Myometrial cell (primary cell): ENCODE data around the genes IL36G and IL1RN.

GRCh38 chr2:111120131-111120865, 416 bp upstream of the BCL2L11 start:
- RAMPAGE, long total RNA: no peak

GRCh38 chr2:111617789-111618941, 265.8 kb downstream of the ANAPC1 start:
- RAMPAGE, long total RNA: no peak

GRCh38 chr2:112056256-112056709, 1.2 kb downstream of the TMEM87B start:
- RAMPAGE, long total RNA: no peak

GRCh38 chr2:112063533-112064522, 8.8 kb downstream of the TMEM87B start:
- RAMPAGE, long total RNA: no peak

DNA sequence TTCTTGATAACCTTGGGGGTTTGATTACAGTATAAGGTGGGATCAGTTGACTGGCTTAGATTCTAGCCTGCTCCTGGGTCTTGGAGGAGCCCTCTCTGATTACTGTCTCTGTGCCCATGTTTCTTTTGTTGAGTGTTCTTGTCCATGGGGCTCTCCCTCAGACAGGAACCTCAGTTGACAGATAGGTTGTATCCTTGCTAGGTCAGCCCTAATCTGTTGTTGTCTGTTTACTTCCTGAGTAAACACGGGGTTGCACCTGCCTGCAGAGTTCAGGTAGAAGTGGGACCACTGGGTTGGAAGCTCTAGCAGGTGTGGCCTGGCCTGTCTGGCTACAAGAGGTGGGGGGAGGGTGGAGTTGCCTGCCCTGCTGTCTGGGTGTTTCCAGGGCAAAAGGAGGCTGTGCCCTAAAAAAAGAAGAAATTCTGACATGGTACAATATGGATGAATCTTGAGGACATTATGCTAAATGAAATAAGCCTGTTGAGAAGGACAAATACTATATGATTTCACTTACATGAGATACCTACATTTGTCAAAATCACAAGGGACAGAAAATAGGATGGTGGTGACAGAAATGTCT, 32.7 kb downstream of the ZC3H8 start:
- RAMPAGE, long total RNA: no peak

- RAMPAGE, long total RNA: no peak
These were observed 574 bp upstream of the SLC20A1 start for GRCh38 chr2:112644949-112645781.

DNA sequence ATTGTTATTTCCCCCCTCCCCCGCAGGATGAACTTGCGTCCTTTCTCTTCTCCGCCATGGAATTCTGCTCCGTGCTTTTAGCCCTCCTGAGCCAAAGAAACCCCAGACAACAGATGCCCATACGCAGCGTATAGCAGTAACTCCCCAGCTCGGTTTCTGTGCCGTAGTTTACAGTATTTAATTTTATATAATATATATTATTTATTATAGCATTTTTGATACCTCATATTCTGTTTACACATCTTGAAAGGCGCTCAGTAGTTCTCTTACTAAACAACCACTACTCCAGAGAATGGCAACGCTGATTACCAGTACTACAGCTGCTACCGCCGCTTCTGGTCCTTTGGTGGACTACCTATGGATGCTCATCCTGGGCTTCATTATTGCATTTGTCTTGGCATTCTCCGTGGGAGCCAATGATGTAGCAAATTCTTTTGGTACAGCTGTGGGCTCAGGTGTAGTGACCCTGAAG, 834 bp downstream of the SLC20A1 start:
- RAMPAGE, long total RNA: no peak

DNA sequence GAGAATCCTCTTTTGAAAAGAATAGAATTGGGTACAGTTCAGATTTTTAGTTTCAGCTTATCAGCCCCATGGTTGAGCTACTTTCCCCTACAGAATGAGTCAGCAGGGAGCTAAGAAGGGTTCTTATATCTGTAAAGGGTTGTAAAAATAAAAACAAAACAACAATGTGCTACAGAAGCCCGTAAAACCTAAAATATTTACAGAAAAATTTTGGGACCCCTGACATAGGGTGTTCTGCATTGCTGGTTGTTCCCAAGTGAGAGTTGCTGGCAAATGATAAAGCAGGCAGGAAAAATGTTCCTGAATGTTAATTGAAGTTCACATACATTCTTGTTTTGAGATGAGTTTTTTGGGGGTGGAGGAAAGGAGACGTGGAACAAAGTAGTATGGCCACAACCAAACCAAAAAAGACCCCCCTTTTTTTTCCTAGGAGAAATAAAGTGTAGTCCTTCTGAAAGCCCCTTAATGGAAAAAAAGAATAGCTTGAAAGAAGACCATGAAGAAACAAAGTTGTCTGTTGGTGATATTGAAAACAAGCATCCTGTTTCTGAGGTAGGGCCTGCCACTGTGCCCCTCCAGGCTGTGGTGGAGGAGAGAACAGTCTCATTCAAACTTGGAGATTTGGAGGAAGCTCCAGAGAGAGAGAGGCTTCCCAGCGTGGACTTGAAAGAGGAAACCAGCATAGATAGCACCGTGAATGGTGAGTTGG, 12.8 kb downstream of the SLC20A1 start:
- RAMPAGE, long total RNA: no peak

DNA sequence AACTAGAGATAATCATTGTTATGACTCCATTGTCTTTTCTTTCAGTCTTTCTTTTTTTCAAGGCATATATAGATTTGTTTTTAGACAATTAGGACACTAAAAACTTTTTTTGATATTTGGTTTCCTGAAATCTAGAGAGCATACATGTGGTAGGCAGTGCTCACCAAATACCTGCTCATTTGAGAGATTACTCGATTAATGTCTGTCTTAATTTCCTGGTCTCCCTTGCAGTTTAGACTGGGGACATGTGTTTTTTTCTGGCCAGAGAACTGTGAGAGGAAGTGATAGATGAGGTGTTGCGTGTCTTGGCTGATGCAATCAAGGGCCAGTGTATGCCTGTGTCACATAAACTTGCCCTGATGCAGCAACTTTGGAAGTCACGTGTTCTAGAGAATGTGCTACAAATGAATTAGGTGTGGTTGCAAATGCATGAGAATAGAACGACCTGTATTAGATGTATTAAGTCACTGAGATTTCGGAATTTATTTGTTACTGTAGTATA, 9.8 kb upstream of the IL1A start:
- RAMPAGE, long total RNA: no peak

- RAMPAGE, long total RNA: no peak
These were observed 25.3 kb upstream of the IL37 start for GRCh38 chr2:112885660-112886088.

- RAMPAGE, long total RNA: no peak
These were observed at the start of gene IL36G for GRCh38 chr2:112977684-112978161. TSS of gene IL36G (plus strand) at chr2:112978006.

GRCh38 chr2:113126795-113127729, at the start of gene IL1RN:
TSS of gene IL1RN (plus strand) at chr2:113127598.
- RAMPAGE, long total RNA: no peak

DNA sequence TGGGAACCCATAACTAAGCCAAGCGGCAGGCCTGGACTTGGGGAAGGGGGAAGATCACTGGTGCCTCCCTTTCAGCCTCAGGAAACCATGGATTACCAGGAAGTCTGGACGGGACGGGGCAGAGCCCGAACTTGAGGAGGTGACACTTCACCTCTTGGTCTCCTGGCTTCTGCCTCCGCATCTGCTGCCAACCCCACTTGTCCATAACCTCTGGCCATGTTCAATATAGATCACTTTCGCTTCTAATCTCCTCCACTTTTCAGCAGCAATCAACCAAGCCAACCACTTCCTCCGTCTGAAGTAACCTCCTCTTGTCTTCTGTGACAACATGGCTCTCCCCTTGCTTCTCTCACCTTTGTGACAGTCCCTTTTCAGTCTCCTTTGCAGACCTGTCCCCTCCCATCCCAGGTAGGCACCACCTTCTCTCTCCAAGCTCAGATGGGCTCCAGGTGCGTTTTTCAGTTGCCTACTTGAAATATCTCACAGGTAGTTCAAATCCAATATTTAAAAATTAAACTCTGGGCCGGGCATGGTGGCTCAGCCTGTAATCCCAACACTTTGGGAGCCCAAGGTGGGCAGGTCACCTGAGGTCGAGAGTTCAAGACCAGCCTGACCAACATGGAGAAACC, 4.8 kb upstream of the PSD4 start:
- RAMPAGE, long total RNA: no peak

DNA sequence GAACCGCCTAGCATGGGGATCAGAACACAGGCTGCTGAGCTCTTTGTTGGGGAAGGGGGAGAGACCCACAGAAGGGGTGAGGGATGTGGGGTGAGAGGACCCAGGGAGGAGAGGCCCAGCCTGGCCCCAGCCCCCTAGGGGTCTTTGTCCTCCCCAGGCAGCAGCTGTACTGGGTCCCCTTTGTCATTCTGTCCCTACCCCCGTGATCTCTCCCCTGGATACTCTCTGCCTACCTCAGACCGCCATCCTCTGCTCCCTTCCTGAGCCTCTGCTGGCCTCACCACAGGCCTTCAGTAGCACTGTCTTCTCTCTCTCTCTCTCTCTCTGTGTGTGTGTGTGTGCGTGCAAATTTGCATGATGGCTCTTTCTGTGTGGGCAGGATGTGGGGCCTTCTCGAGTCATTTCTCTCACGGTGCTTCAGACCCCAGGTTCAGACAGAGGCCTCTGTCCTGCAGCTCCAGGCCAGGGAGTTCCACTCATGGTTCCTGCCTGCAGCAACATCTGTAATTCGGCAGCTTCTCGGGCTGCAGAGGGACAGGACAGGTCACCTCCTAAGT, 1.3 kb downstream of the PSD4 start:
- RAMPAGE, long total RNA: no peak

GRCh38 chr2:113197240-113198082, 23.7 kb downstream of the PSD4 start:
- RAMPAGE, long total RNA: no peak

GRCh38 chr2:113225479-113226551, 52.0 kb downstream of the PSD4 start:
- RAMPAGE, long total RNA: no peak

GRCh38 chr2:113249125-113249526, 29.6 kb downstream of the PAX8 start:
- RAMPAGE, long total RNA: no peak

DNA sequence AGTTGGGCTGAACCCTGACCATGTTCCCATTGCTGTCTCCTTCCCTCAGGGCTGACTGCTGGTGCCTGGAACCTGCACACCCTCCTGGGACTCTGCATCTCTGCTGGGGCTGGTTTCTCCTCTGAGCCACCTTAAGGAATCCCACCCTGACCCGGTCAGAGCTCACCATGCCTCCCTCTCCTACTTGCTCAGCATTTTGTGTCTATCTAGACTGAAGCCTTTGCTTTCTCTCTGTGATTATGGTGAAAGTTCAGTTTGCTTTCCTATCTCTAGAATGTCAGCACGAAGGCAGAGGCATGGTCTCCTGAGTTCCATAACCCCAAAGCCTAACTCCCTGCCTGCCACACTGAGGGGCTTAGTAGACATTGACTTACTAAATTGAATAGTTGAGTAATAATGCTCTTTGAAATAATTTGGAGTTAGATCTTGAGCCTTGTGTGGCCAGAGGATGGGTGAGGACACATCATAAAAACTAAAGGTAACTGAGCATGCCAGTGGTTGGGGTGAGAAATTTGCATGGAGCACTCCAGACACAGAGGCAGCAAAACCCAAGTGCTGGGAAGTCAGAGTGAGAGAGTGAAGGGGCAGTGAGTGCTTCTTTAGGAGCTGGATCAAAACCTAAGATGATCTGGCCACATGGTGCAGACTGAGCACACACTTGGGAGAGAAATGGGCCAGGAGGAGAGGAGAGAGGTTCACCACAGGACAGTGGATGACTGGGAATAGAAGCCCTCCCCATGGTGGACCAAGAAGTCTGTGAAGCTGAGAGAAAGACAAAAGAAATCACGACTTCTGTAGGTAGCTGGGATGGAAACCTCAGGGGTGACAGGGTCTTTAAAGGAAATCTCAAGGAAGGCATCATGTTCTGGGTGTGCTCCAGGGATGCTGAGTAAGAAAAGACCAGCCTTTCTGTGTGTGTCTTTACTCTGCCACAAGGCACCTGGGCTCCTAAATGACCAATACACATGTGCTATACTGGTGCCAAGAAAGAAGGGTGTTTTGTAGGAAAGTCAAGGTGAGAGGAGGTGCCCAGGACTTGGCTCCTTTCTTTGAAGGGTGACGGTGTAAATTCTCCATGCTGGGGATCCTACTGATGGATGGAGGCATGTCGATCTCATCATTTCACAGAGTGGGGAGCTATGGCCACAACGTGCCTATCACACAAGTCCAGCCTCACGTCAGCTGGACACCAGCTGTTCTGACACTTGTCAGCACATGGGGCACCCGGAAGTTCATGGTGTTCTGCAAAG, 12.9 kb downstream of the PAX8 start:
- RAMPAGE, long total RNA: no peak

- RAMPAGE, long total RNA: no peak
These were observed 1.5 kb downstream of the SLC35F5 start for GRCh38 chr2:113754903-113755370.

DNA sequence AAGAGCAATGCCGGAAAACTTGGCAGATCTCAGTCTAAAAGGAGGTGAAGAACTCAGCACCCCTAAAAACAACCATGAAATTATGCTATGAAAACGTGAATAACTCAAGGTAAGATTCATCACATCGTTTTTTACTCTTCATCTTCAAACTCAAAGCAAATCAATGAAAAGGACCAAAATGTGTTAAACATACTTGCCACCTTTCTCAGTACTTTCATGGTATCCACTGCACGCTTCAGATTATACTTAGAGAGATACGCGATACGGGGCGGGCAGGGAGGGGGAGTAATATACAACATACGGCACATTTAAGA, 1.0 kb downstream of the SLC35F5 start:
- RAMPAGE, long total RNA: no peak